A375 (cell line): ENCODE results near the genes TMEM202, INSYN1 and CYP11A1.

GRCh38 chr15:72370182-72370487 lies 5.7 kb downstream of the HEXA start:
- RAMPAGE, long total RNA = no peak

GRCh38 chr15:72398098-72398485 lies at the start of gene TMEM202:
Gene TMEM202, plus strand, starts transcription at chr15:72398305.
- RAMPAGE, long total RNA = no peak

- RAMPAGE, long total RNA = no peak
Measured at GRCh38 chr15:72496407-72497369, 22.6 kb downstream of the ARIH1 start.

DNA sequence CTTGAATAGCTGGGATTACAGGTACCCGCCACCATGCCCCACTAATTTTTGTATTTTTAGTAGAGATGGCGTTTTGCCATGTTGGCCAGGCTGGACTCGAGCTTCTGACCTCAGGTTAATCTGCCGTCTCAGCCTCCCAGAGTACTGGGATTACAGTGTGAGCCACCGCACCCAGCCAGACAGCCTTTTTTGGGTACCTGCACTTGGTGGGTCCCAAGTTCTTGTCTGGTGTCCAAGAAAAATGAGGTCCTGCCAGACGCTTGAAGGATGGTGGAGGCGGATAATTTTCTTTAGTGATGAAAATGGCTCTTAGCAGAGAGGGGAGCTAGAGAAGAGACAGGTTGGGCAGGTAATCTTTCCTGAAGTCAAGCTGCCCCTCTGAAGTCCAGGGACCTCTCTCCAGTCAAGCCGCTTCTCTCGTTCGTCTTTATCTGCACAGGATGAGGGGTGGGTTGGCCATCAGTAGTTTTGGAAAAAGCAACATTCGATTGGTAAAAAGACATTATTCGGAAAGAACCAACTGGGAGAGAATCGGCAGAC lies 30.1 kb downstream of the ARIH1 start:
- RAMPAGE, long total RNA = no peak

DNA sequence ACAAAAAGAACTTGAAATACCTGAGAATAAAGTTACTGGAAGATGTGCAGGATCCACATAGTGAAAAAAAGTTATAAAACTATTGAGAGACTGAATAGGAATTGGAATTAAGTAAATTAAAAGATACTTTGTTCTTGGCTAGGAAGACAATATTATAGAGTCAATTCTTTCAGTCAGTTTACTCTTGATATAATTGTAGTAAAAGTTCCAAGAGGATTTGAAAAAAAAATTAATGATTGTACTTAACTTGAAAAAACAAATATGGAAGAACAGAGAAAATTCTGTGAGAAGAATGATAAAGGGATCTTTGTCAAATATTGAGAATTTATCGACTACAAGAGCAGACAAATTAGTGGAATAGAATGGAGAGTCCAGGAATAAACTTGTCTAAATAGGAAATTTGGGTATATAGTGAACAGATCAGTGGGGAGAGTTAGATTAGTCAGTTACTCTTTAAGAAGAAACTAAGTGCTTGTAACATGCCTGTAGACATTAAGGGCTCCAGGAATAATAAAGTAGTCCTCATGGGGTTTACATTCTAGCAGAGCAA lies 67.3 kb downstream of the ARIH1 start:
- RAMPAGE, long total RNA = no peak

DNA sequence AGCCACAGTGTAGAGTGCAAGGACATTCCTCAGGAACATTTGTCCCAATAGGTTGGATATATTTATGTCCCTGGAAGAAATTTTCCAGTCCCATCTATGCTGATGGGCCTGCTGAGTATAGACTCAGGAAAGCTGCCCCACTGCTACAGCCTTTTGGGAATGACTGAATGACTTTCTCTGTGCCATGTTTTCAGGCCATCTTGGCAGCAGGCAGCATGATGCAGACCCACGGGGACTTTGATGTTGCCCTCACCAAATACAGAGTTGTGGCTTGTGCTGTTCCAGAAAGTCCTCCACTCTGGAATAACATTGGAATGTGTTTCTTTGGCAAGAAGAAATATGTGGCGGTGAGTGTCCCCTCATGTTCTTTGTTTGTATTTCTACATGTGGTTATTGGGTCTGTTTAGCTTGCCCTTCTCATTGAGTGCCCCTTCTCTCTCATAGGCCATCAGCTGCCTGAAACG lies 45.1 kb downstream of the BBS4 start:
- RAMPAGE, long total RNA = no peak

- RAMPAGE, long total RNA = no peak
Measured at GRCh38 chr15:72751313-72752093, 32.1 kb downstream of the ADPGK start.

DNA sequence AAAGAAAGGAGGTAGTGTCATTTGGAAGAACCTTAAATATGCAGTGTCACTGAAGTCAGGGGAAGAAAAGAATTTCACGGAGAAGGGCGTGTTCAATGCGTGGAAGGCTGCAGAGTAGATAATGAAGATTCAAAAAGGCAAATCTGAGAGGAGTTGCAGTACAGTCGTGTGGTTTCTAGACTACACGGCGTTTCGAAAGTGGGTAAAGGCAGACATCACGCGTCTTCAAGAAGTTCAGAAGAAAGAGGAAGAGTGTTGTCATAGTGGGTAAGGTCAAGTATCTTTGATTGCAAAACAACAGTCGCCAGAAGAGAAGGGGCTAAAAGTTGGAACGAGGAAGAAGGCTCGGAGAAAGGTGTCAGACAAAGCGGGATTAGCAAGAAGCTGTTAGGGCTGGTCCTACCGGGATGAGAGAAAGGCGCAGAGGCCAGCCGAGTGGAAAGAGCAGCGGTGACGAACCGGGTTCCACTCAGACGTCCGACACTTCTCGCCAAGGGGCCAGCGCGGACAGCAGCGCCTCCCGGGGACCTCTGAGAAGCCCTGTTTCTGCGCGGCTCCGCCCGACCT lies 632 bp downstream of the ADPGK start:
- RAMPAGE, long total RNA = no peak

DNA sequence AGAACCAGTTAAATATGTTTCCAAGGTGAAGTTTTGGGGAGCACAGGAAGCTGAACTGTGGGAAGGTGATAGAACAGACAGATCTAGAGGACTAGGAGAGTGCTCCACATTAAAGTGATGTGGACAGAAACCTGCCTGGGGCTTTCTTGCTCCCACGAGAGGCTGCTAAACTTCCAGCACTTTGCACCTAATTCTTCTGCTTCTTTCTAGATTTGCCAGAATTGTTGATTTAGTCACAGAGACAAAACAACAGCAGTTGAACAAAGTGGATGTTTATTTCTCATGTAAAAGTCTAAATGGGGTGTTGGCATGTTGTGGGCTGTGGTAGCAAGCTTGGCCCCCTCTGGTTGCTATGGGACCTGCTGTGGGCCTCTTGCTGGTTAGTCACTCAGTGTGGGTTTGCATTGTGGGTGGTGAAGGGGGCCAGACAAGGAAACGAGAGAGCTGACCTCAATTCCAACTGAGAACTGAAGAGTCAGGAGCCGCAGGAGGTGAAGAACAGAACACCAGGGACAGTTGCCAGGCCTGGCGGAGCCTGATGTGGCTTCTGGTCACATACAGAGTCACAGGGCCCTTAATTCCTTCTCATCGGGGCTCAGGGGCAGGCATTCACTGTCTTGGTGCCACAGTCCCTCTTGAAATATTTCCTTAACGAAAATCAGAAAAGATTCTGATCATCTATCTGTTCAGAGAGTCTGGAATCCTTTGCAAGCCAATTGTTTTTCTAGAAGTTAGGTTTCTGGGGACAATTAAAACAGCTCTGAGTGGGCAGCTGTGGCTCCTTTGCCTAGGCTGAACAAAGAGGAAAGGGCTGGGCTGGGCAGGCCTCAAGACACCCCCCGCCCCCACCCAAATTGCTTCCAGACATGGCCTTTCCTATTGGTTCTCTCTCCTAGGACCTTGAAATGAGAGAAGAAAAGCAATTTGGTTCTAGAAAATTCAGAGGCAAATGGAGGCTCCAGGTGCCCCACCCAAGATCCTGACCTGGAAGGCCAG lies 1.9 kb upstream of the ADPGK start:
- RAMPAGE, long total RNA = no peak

DNA sequence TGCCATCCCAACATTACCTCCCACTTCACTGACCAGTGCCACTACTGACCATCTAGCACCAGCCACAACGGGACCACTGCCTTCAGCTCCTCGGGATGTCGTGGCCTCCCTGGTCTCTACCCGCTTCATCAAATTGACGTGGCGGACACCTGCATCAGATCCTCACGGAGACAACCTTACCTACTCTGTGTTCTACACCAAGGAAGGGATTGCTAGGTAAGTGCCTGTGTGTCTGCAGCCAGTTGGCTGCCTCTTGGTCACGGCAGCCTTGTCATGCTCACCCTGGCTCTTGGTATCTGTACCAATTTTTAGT lies 132.5 kb downstream of the HCN4 start:
- RAMPAGE, long total RNA = no peak

GRCh38 chr15:73266288-73266586 lies 102.5 kb downstream of the HCN4 start:
- RAMPAGE, long total RNA = no peak

GRCh38 chr15:73367463-73368111 lies 1.2 kb downstream of the HCN4 start:
- RAMPAGE, long total RNA = no peak

DNA sequence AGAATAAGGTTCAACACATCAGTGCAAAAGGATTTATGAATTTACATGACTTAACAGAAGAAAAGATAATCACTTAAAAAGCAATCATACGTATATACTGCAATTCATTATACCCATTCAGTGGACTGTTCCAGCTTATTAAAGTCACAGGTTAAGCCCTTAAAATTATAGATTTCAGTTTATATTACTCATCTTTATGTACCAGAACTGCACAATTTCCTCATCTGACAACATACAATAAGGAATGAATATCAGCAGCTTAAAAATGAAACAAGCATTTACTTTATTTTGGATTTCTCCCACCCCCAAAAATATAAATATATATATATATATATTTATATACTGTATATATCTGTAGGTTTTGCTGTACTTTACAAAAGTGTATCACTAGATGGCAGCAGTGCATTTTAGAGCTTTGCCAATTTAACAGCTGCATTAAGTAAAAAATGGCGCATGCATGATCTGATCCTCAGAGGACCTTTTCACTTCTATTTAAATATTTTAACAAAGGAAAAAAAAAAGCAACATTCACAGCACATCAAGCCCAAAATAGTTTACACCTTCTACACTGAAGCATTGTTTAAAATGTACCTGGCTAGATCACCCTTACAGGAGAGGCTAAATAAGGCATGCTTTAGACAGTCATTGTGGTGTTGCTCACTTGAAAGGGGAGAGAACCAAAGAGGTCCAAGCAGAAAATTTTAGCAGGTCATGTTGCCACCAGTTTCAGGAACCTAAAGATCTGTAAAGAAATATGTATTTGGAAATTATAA lies 72.7 kb downstream of the NPTN start:
- RAMPAGE, long total RNA = no peak

DNA sequence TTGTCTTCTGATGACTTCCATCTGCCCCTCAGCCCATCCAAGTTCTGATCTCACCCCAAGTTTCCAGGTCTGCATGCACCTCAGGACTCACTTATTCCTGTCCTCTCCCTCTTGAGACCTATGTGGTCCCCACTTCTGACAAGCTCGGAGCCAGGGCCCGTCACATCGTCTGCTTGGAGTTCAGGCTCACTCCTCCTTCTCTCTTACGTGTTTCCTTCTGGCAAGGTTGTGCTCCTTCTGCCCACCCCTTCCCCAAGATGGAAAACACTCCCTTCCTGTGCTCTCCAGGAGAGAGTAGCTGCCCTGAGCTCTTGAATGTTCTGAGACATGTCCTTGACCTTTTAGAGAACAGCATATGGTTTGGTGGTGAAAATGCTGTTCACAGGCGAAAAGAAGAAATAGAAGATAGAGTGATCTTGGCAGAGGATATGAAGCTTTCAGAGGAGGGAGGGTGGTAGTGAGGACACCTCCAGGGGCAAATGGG lies 21.1 kb downstream of the CD276 start:
- RAMPAGE, long total RNA = no peak

GRCh38 chr15:73753051-73753603 lies at the start of gene INSYN1:
Gene INSYN1, minus strand, starts transcription at chr15:73753351.
- RAMPAGE, long total RNA = no peak

- RAMPAGE, long total RNA = no peak
Measured at GRCh38 chr15:73939057-73939622, 12.9 kb downstream of the LOXL1 start.

- RAMPAGE, long total RNA = no peak
Measured at GRCh38 chr15:73982027-73983005, 9.8 kb downstream of the STOML1 start.

DNA sequence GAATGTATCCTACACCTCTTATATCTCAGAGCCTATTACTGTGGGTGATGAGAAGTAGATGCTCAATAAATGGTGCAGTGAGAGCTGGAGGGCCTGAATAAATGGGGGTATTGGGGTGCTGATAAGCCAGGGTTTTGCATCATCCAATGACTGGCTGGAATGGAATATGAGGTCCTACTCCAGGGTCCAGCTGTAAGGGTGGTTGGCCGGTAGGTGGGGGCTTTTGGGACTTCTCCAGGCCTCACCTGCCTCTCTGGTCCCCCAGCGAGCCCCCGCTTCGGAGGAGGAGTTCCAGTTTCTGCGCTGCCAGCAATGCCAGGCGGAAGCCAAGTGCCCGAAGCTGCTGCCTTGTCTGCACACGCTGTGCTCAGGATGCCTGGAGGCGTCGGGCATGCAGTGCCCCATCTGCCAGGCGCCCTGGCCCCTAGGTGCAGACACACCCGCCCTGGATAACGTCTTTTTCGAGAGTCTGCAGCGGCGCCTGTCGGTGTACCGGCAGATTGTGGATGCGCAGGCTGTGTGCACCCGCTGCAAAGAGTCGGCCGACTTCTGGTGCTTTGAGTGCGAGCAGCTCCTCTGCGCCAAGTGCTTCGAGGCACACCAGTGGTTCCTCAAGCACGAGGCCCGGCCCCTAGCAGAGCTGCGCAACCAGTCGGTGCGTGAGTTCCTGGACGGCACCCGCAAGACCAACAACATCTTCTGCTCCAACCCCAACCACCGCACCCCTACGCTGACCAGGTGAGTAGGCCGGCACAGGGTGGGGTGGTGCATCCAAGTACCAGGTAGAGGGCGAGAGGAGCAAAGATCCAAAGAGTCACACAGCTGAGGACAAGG lies 3.4 kb downstream of the PML start:
- RAMPAGE, long total RNA = no peak

- RAMPAGE, long total RNA = no peak
Measured at GRCh38 chr15:74048256-74048816, 34.0 kb downstream of the GOLGA6A start.

GRCh38 chr15:74367385-74368264 lies at the start of gene CYP11A1:
Gene CYP11A1, minus strand, starts transcription at chr15:74367646.
- RAMPAGE, long total RNA = no peak